Breast (tissue), 4 donors: ENCODE measurements around the gene ZNF276.

- PRO-cap, 3 experiments = no peak in any of the 3 experiments
- RRBS = no CpG with 5 or more reads among the region's 13 CpGs
These were observed 6.2 kb downstream of the ACSF3 start for GRCh38 chr16:89099704-89100354.

DNA sequence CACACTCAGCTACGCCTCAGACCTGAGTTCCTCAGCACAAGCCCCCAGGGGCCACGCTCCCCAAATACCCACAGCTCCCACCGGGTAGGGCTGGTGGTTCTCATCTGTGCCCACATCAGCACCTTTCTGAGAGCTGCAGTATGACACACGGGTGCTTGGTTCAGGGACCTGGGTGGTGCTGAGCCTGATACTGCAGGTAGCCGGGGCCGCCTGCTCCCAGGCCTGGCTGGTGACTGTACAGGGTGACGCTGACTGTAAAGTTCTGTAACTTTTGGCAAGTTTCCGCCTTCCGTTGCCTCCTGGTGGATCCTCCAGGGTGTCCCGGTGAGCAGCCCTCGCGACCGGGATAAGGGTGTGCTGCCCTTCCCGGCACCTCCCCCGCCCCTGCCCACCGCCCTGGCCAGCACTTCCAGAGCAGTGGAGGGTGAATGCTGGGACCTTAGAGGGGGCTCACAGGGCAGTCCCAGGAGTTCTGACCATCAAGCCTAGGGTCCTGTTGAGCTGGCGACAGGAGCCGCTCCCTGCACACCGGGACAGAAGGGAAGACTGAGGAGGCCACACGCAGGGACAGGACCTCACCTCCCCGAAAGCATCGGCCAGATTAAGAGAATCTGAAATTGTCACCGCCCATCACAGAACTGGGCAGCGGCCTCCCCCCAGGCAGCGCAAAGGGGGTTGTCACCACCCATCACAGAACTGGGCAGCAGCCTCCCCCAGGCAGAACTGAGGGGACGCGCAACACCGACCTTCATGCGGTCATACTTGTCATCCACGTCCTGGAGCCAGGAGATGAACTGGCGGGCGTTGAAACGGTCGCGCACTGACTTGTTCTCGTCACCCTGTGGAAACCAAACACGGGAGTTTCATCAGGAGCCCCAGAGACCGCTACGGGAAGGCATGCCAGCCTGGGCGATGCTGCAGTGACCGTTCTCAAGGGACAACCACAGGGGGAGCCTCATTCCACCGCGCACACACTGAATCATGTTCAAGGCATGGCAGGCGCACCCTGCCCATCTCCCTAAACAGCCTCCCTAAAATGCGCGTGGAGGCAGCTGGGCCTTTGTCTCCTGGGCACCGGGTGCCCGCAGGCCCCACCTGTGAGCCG is 52.9 kb downstream of the ZNF778 start:
- PRO-cap, 3 experiments = no peak in any of the 3 experiments
- RRBS = 94% methylated on average over 2 of the region's 49 CpGs

- PRO-cap, 3 experiments = no peak in any of the 3 experiments
- RRBS = 93% methylated on average over 6 of the region's 50 CpGs
These were observed 63.7 kb downstream of the ZNF778 start for GRCh38 chr16:89281011-89281714.

- PRO-cap, 3 experiments = no peak in any of the 3 experiments
- RRBS = no CpG with 5 or more reads among the region's 29 CpGs
These were observed 76.0 kb downstream of the ZNF778 start for GRCh38 chr16:89293237-89294131.

DNA sequence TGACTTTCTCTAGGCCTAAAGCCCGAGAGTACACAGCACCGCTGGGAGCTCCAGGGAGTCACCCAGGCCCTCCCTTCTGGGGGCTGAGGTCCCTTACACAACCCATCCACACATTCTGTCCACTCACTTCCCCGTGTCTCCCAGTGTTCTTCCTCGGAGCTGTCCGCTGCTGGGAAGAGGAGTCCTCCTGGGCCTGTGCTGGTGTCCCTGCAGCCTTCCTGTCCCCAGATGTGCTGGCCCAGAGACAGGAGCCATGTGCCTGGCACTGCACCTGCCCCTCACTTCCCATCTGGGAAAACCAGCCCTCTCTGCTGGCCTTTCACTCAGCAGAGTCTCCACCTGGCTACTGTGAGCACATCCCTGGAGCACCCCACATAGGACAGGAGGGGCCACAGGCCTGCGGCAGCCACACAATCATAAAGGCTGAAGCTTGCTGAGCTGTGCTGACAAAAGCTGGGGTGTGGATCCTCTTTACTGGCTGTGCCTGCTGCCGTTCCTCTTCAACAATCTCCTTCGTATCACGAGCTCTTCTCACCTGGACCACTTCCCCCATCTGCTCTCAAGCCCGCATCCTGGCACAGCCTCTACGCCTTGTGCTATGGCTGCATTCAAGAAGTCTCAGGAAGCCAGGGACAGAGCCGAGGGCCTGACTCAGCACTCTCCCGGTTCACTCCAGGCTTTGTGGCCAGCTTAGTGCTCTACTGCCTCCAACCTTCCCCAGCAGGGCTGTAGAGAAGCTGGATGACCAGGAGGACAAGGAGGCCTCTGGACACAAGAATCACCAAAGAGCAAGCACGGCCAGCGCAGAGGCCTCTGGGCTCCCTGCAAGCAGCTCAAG is 86.1 kb downstream of the ZNF778 start:
- PRO-cap, 3 experiments = no peak in any of the 3 experiments
- RRBS = no CpG with 5 or more reads among the region's 15 CpGs

DNA sequence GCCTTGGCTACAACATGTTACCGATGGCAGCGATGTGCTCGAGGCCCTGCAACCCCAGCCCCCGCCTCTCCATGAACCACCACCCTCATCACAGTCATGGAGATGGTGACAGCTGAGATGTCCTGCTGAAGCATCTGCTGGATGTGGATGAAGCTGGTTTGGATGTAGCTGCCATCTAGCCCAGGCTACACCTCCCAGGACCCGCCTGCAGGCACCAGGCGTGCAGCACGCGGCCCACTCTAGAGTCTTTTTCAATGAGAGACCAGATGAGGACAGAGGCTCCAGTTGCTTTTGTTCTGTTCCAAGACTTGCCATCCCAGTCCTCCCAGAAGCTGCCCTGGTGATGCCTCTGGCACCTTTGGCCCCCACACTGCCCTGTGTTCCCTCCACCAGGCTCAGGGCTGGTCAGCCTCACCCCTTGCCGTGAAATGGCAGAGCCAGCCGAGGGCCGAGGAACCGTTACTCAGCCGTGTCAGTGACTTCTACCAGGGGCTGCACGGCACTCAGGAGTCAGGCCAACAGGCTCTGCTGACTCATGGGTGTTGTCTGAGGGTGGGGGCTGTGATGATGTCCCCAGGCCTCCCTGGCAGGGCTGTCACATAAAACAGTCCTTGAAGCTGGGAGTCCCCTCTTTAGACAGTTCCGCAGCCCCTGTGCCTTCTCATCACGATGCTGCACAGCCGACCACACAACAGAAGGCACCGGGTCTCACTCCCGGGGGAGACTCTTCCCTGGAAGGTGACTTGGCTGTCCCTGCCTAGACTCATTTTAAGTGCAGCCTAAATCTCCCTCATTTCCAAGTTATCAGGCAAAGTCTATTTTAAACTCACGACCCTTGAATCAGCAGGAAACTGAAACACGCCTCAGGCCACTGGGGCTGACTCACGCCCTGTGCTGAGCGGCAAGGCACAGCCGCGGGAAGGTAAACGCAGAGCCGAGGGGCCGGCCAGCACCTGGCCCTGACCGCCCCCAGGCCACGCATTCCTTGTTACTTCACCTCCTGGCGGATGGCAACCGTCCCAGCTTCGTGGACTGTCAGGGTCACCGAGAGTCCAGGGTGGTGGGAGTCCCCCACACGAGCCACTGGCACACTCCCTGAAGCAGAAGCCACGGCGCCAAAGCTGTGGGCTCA is 102.4 kb downstream of the ZNF778 start:
- PRO-cap, 3 experiments = no peak in any of the 3 experiments
- RRBS = no CpG with 5 or more reads among the region's 37 CpGs

DNA sequence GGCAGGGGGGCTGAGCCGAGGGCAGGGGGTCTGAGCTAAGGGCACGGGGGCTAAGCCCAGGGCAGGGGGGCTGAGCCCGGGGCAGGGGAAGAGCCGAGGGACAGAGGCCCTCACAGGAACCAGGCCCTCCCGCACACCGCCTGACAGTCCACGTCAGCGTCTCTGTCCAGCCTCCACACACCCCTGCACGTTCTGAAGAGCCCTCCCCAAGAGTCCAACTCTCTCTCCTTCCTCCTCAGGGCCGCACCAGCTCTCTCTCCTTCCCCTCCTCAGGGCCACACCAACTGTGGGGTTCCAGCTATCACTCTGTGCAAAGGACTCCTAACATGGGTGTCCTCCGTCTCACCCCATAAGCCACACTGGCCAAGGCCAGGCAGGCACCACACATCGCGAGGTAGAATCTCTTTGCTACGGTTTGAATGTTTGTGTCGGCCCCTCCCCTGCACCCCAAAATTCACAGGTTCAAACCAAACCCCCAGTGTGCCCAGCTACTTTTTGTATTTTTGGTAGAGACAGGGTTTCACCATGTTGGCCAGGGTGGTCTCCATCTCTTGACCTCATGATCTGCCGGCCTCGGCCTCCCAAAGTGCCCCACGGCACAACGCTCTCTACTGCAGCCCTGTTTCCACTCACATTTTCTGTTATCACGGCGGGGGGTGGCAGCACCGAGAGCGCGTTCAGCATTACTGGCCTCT is 106.2 kb downstream of the ZNF778 start:
- PRO-cap, 3 experiments = no peak in any of the 3 experiments
- RRBS = no CpG with 5 or more reads among the region's 24 CpGs

DNA sequence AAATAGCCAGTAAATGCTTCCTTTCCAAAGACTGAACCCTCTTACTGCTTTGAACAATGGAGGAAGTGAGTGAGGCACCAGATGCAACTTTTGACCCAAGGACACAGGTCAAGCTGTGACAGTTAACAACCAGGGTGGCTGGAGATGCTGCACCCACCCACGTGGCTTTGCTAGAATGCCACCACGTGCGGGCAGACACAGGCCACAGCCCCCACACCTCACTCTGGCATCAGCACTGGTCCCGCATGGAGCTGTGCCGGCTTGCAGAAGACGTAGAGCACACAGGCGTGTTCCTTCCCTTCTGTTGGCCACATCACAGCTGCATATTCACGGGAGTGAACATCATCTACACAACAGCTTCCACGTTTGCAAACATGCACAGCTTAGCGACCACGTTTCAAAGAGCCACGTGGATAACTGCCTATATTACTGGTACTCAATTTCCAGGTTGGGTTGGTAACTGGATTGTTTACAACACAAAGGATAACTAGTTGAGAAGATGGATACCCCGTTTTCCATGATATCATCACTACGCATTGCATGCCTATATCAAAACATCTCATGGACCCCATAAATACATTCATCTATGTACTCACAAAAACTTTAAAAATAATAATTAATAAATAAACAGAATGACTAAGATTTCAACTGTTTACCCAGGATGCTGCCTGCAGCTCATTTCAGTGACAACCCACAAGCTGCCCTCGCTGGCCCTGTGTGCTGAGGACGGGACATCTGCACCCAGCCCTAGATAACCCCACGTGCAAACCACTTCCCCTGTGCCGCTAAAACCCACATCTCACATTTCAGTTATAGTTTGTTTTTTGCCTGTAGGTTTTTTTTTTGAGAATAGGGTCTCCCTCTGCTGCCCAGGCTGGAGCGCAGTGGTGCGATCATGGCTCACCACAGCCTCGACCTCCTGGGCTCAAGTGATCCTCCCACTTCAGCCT is 132.1 kb downstream of the ANKRD11 start:
- PRO-cap, 3 experiments = no peak in any of the 3 experiments
- RRBS = no CpG with 5 or more reads among the region's 21 CpGs

- PRO-cap, 3 experiments = no peak in any of the 3 experiments
- RRBS = no CpG with 5 or more reads among the region's 20 CpGs
These were observed 116.0 kb downstream of the ANKRD11 start for GRCh38 chr16:89374222-89374998.

DNA sequence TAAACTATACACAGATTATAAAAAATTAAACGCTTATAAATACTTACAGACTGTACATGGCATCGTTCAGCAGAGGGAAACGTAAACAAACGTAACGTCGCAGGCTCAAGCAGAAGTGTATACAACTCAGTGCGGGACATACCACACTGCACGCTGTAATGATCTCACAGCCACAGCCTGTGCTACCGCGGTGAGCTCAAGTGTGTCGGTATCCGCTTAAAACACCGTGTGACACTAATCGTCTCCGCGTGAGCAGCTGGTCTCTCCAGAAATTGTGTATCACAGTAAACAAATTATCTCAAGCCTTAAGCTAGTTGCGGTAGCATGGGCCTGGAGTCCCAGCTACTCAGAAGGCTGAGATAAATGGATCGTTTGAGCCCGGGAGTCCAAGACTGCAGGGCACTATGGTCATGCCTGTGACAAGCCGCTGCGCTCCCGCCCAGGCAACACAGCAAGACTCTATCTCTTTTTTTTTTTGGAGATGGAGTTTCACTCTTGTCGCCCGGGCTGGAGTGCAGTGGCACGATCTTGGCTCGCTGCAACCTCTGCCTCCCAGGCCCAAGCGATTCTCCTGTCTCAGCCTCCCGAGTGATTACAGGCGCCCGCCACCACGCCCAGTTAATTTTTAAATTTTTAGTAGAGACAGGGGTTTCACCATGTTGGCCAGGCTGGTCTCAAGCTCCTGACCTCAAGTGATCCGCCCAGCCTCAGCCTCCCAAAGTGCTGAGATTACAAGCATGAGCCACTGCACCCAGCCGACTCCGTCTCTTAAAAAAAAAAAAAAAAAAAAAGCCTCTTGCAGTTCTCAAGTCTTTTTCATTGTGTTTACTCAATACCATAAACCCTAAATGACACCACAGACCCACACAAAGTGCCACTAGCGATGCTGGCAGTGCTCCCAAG is 115.1 kb downstream of the ANKRD11 start:
- PRO-cap, 3 experiments = no peak in any of the 3 experiments
- RRBS = 100% methylated on average over 1 of the region's 35 CpGs

DNA sequence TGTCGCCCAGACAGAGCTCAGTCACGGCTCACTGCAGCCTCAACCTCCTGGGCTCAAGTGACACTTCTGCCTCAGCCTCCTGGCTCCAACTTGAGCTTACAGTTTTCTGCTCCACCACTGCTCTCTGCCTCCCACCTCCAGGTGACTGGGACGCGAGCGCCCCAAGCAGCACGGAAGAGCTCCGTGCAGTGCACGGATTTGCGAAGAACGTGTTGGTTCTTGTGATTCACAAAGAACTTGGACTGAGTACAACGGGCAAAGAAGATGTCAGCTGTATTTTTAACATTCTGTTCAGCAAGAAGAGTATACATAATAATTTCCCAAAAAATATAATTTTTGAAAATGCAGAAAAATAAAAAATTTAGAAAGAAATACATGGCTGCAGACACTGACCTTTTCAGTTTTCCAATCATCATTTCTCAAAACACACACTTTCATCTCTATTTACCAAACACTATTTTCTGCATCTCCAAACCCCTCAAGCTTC is 110.8 kb downstream of the ANKRD11 start:
- PRO-cap, 3 experiments = no peak in any of the 3 experiments
- RRBS = no CpG with 5 or more reads among the region's 11 CpGs

GRCh38 chr16:89400912-89401151 is 89.5 kb downstream of the ANKRD11 start:
- PRO-cap, 3 experiments = no peak in any of the 3 experiments
- RRBS = no CpG with 5 or more reads among the region's 7 CpGs

- PRO-cap, 3 experiments = no peak in any of the 3 experiments
- RRBS = no CpG with 5 or more reads among the region's 32 CpGs
These were observed 67.6 kb downstream of the ANKRD11 start for GRCh38 chr16:89422301-89423613.

DNA sequence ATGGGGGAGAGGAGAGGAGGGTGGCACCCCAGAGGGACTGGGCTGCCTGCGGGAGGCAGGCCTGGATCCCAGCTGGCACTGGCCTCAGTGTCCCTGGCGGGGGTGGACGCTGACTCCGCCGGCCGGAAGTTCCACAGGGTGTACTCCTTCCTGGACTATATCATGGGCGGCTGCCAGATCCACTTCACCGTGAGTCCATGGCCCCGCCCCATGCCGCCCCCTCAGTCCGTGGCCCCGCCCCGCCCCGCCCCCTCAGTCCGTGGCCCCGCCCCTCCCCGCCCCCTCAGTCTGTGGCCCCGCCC is 11.3 kb downstream of the CPNE7 start:
- PRO-cap, 3 experiments = no peak in any of the 3 experiments
- RRBS = no CpG with 5 or more reads among the region's 18 CpGs

DNA sequence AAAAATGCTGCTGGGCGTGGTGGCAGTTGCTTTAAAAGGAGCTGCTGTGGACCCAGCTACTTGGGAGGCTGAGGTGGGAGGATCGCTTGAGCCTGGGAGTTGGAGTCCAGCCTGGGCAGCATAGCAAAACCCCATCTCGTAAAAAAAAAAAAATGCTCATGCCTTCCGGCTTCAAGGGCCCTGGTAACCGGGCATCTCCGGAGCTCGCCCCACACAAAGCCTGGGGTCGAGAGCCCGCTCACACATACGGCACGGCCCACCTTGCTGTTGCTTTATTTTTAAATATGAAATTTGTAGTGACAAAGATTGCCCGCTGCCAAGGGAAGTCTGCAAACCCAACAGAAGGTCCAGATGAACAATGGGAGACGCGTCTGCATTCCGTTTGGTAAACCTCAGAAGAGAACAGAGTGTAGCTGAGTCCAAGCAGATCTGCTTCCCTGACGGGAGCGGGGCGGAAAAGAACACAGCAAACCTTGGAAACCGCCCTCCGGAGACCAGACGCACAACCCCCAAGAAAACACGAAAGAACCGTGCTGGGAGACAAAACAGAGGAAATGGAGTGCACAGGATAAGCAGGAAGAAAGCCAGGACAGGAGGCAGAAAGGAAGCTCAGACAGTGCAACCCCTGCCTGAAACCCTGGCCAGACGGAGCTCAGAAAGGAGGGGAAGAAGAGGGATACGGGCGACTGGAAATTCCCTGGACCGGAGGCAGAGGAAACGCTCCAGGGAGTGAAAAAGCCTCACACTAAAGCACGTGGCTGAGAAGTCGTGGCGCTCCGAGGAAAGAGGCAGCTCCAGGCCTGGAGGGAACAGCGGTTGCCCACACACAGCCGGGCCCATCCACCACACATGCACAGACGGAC is 9.9 kb downstream of the DPEP1 start:
- PRO-cap, 3 experiments = no peak in any of the 3 experiments
- RRBS = 33% methylated on average over 2 of the region's 35 CpGs

DNA sequence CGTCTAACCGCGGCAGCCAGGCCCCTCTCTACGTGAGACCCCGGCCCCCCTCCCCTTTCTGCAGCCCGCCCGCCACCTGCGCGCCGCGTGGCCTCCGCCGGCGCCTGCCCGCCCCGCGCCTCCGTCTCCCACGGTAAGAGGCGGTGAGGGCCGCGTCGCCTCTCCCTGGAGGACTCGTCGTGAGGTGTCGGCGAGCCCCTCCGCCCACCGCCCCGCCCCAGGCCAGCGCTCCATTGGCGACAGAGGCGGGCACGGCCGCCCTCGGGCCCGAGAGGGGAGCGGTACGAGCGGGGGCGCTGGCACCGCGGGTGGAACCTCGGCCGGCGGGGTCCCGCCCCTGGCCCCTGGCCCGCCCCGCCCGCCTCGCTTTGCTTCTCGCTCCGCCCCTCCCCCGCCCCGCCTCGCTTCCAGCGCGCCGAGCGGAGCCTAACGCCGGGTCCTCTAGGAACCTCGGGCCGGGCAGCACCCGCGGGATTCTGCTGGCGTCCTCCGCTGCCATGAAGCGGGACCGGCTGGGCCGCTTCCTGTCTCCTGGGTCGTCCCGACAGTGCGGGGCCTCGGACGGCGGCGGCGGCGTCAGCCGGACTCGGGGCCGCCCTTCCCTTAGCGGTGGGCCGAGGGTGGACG is at the start of gene ZNF276:
ZNF276 (plus strand) TSS at position 394 of the 627 bp plus-strand sequence.
- PRO-cap, 3 experiments = peak in 3 of 3 experiments; most common plus-strand start position 410 of the sequence (in 1); most common minus-strand start position 339 of the sequence (in 2)
- RRBS = 2% methylated on average over 47 of the region's 86 CpGs

DNA sequence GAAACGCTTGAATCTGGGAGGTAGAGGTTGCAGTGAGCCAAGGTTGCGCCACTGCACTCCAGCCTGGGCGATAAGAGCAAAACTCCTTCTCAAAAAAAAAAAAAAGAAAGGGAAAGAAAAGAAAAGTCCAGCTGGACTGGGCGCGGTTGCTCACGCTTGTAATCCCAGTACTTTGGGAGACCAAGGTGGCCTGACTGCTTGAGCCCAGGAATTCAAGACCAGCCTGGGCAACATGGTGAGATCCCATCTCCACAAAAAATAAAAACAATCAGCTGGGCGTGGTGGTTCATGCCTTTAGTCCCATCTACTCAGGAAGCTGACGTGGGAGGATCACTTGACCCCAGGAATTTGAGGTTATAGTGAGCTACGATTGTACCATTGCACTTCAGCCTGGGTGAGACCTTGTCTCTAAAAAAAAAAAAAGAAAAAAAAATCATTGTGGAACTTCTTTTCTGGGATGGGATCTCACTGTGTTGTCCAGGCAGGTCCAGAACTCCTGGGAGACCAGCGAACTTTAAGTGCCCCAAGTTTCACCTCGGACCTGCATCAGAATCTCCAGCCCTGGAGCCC is 1.2 kb upstream of the SPIRE2 start:
- PRO-cap, 3 experiments = no peak in any of the 3 experiments
- RRBS = no CpG with 5 or more reads among the region's 11 CpGs

- PRO-cap, 3 experiments = no peak in any of the 3 experiments
- RRBS = 72% methylated on average over 4 of the region's 16 CpGs
These were observed 18.8 kb downstream of the SPIRE2 start for GRCh38 chr16:89847051-89847505.

- PRO-cap, 3 experiments = no peak in any of the 3 experiments
- RRBS = no CpG with 5 or more reads among the region's 23 CpGs
These were observed 19.4 kb downstream of the SPIRE2 start for GRCh38 chr16:89847506-89848247.

- PRO-cap, 3 experiments = no peak in any of the 3 experiments
- RRBS = no CpG with 5 or more reads among the region's 7 CpGs
These were observed 1.8 kb downstream of the TCF25 start for GRCh38 chr16:89875184-89875550.